ENCODE measurements around a stretch of chr3.

DNA sequence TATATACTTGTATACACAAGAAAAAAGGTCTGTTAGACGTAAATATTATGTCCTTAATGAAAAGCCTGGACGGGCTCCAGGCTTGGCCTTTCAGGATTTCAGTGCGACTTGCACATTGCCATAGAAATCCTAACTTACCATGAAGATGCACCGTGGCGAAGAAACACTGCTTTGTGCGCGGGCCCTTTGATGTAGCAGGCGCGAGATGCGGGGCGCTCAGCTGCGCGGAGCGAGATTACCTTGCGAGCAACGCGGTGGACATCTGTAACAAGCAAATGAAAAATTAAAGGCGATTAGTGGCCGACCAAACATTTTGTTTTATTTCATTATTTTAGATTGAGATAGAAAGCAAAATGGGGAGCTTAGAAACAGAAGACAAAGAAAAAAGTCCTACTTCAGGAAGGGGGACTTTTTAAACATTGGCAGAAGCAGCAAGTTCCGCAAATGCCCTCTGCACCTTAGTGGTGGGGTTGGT is 17.7 kb downstream of the ZIC4 start:
- PRO-cap: no peak
- RRBS: no CpG with 5 or more reads among the region's 20 CpGs

GRCh38 chr3:147396377-147396899 is 9.9 kb downstream of the ZIC4 start:
- PRO-cap: no peak
- RRBS: 10% methylated on average over 16 of the region's 32 CpGs

DNA sequence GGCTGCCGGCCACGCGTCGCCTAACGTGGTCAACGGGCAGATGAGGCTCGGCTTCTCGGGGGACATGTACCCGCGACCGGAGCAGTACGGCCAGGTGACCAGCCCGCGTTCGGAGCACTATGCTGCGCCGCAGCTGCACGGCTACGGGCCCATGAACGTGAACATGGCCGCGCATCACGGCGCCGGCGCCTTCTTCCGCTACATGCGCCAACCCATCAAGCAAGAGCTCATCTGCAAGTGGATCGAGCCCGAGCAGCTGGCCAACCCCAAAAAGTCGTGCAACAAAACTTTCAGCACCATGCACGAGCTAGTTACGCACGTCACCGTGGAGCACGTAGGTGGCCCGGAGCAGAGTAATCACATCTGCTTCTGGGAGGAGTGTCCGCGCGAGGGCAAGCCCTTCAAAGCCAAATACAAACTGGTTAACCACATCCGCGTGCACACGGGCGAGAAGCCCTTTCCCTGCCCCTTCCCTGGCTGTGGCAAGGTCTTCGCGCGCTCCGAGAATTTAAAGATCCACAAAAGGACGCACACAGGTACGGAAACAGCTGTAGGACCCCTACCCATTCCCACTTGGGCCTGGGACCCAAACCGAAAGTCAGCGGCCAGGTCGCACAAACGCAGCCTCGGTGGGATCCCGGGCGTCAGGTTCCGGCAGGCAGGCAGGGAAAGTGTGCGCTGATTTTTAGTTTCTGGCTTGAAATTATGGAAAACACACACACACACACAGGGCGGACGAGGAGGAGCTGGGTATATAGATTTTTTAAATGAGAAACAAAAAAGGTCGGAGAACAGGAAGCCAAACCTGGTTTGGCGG is 1.6 kb downstream of the ZIC1 start:
- PRO-cap: no peak
- RRBS: 12% methylated on average over 21 of the region's 63 CpGs

GRCh38 chr3:147423213-147423538 is 14.0 kb downstream of the ZIC1 start:
- PRO-cap: no peak
- RRBS: 13% methylated on average over 4 of the region's 20 CpGs

DNA sequence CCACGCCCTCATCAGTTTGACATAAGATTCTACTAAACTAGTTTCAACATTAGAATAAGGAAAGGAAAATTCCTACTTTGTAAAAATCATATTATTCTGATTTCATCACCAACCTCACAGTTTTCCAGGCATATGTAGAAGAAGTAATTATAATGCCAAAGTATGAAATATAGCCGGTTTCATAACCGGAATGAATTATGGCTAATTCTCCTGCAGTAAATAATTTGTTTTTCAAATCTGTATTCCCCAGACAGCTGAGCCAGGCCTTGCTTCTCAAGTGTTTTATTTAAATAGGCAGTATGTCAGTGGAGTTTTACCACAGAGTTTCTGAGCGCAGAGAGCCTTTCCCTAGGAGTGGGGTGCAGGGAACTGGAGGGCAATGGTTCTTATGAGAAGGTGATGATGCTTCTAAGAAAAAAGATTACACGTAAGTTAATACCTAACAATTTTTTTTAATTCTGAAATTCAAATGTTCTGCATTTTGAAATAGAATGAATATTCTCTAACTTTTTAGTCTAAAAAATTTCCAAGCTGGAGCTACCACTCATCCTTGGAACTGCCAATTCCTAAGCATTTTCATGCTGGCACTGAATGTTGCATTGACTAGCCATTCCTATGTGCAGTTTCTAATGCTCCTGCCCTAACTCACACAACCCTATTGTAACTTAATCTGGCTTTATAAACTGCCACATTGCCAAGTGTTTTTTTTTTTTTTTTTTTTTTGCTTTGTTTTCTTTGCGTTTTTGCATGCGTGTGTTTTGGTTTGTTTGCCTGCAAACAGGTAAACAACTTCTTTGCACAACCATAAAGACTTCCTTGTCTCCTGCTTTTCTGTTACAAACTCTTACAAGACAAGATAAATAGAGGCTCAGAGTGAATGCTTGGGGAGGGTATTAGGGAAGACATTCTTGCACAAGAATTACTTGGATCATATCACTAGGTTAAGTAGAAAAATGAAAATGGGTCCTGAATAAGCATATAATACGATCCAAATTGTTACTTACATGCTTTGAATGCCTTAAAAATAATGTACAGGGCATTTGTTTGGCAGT is 8.4 kb upstream of the CPA3 start:
- PRO-cap: no peak
- RRBS: no CpG with 5 or more reads among the region's 8 CpGs

DNA sequence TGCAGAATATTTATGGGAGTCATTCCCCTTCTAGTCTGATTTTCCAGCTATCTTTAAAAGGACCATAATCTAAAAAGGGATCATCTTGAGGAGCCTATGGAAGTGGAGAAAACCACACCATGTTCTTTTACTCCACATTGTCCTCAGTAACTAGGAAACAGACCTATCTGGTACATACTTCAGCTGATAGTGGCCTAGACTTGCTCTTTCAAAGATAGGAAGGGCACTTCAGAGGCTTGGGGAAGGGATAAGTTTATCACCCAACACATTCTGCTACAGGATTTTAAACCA is 35.5 kb downstream of the CP start:
- PRO-cap: no peak

DNA sequence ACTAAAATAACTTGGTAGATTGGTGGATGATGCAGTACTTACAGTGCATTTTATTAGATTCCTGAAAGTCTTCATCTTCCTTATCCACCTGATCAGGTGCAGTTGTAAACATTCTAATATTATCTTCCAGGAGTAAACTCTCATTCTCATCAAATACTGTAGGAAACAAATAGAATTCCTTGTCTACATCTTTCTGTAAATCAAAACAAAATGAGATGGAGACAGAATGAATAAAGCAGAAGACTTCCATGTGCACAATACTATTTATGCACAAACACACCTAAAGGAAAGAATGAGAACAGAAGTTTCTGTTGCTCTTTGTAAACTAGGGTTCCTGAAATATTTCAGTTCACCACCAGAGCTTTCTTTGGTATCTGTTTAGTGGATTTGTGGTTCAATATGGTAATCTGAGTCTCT is 33.6 kb downstream of the CP start:
- PRO-cap: no peak

DNA sequence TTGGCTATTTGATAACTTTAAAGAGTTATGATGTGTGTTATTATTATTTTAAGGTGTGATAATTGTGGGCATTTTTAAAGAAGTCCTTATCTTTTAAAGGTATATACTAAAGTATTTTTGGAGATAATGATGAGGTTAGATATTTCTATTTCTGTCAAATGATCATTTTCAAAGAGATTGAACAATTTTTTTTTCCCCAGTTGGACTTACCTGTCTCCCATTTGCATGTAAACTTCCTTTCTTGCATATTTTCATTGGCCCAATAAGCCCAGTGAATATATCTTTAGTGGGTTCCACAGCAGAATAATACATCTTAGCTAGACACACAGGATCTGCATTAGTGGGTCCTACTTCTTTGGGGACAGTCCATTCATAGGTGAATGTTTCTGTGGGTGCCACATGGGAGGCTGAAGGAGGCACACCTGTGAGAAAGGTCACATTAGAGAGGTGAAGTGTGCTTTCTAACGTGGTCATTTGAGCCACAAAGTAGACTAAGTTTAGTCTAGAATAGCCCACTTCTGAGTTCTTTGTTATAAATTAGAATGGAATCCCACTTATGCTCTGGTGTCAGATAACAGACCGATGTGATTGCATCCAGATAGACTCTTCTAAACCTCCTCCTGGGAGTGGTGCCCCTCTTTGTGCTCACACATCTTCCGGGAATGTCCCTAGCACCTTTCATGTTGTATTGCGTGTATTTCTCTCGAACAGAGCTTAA is 23.3 kb downstream of the CP start:
- PRO-cap: no peak
- RRBS: 86% methylated on average over 2 of the region's 5 CpGs

- PRO-cap: unidirectional peak, plus-strand start at chr3:149466409
- RRBS: no CpG with 5 or more reads among the region's 3 CpGs
These were observed 8.4 kb upstream of the TM4SF4 start for GRCh38 chr3:149466184-149466487.

GRCh38 chr3:149531417-149532048 is 57.0 kb downstream of the TM4SF4 start:
- PRO-cap: no peak
- RRBS: no CpG with 5 or more reads among the region's 6 CpGs

DNA sequence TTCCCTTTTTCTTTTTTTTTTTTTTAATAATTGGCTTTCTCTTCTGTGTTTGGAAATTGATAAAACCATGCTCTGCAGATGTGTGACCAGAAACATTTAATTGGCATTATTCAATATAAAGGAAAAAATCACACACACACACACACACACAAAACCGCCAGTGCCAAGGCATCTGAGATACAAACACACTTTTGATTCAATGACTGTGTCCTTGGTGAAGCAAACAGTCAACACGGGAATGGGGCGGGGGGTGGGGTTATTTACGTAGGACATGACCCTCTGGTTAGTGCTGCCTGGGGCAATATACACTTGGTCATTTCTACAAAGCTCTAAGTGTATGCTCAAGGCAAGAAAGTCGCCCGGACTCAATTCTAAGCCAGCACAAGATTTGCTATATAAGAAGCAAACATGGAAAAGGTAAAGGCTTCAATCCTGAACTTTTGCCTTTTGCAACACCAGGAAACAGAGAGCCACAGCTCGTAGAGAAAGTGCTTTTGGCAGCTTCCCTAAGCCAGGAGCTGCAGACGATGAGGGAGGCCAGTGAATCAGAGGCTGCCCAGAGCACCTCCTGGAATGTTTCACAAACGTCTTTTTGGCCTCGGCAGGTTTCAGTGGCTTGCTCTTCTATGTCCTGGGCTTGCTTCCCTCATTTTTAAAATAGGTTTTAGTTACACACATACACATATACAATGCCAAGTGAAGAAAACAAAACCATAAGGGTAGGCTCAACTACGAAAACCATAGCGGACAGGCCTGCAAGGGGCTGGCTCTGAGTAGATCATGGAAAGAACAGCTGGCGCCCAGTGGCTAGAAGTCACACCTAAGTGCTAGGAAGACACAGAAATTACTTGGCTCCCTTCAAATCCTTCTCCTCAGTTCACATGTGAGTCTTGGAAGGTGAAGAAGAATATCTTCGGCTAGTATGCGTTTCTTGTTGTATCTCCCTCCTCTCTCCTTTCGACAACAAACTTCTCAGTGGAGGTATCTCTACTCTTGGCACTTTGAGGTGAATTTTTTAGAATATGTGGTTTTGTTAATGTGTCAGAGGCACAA is 73.6 kb downstream of the TM4SF4 start:
- PRO-cap: no peak
- RRBS: no CpG with 5 or more reads among the region's 16 CpGs

DNA sequence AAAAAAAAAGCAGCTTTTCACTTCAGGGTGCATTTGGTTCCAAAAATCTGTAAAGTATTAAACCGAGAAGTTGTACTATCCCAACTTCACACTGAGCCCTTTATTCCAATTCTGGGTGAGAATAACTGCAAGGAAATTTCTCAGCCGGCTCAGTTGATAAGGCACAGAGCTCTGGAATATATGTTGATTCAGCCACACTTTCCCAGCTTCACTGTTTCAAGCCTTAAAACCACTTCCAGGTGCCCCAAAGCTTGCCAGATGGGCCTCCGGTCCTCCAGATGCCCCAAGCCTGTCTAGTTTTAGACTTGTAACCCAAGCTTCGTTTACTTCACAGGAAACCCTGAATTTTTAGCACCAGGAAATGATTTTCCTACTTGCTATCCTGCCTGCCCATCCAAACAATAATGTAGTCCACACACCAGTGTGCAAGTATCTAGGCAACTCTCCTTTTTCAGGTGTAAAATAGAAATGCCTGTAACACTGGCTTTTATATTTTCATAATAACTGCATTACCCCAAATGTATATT is 79.6 kb downstream of the TM4SF4 start:
- PRO-cap: no peak
- RRBS: 8% methylated on average over 2 of the region's 4 CpGs

- PRO-cap: no peak
- RRBS: no CpG with 5 or more reads among the region's 2 CpGs
These were observed 67.2 kb downstream of the WWTR1 start for GRCh38 chr3:149590643-149591058.

DNA sequence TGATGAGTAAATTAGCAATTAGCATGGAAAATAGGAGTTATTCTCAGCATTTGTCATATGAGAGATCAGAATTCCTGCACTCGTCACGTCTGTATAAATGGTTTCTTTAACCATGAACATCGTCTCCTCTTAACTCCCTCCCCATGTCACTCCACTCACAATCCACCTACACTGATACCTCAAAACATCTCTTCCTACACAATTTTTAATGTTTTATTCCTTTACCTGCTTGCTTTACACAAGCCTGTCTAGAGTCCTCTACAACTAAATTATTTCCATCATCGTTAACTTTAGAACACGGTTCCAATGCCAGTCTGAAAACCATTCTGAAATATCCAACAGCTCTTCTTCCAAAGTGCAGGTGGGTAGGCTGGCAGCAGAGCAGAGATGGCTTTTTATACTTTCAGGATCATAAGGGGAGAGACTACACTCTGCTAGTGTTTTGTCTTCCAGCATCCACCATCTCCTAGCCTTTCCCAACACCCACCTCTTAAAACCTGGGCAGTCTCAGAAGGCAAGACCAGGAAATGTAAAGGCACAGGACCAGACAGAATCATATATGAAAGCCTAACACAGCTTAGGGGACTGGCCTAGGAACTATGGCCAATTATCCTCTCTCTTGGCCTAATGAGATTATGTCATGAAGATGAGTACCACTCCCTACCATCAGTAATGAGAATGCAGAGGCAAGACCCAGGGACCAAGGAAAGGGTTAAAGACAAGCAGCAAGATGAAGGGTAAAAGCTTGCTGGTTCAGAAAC is 45.0 kb downstream of the WWTR1 start:
- PRO-cap: no peak
- RRBS: no CpG with 5 or more reads among the region's 5 CpGs

GRCh38 chr3:149656197-149656395 is 1.7 kb downstream of the WWTR1 start:
- PRO-cap: no peak
- RRBS: no CpG with 5 or more reads among the region's 1 CpG

GRCh38 chr3:149816768-149817551 is 3.9 kb downstream of the RNF13 start:
- PRO-cap: no peak
- RRBS: no CpG with 5 or more reads among the region's 4 CpGs

DNA sequence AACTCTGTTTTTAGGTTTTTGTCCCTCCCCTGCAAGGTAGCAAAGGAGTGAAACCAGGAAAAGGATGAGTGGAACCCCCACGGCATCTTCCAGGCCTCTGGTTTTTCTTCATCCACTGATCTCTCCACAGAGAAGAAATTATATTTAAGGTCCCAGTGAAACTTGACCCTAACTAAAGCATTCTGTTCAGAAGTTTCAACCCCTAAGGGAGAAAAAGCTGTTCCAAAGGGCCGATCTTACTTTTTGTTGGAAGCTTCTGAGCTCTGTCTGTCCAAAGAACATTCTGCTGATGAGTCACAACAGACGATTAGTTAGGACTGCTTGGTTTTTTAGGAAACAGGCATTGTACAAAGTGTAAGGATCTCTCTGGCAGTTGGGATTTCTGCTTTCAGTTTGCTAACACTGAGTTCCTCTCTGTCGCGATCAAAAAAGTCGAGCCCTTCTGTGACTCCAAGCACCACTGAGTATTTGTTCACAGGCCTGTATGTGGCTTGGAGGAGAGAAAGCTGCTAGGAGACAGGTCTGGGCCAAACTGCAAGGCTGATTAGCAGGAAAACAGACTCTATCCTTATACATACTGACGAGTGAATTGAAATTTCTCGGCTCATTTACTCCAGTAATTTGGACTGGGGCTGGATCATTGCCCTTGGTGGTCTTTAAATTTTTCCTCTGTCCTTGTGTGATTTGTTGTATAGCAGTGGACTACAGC is 91.8 kb upstream of the PFN2 start:
- PRO-cap: bidirectional peak, plus-strand start at position 376 of the sequence, minus-strand start at position 117 of the sequence
- RRBS: no CpG with 5 or more reads among the region's 8 CpGs

DNA sequence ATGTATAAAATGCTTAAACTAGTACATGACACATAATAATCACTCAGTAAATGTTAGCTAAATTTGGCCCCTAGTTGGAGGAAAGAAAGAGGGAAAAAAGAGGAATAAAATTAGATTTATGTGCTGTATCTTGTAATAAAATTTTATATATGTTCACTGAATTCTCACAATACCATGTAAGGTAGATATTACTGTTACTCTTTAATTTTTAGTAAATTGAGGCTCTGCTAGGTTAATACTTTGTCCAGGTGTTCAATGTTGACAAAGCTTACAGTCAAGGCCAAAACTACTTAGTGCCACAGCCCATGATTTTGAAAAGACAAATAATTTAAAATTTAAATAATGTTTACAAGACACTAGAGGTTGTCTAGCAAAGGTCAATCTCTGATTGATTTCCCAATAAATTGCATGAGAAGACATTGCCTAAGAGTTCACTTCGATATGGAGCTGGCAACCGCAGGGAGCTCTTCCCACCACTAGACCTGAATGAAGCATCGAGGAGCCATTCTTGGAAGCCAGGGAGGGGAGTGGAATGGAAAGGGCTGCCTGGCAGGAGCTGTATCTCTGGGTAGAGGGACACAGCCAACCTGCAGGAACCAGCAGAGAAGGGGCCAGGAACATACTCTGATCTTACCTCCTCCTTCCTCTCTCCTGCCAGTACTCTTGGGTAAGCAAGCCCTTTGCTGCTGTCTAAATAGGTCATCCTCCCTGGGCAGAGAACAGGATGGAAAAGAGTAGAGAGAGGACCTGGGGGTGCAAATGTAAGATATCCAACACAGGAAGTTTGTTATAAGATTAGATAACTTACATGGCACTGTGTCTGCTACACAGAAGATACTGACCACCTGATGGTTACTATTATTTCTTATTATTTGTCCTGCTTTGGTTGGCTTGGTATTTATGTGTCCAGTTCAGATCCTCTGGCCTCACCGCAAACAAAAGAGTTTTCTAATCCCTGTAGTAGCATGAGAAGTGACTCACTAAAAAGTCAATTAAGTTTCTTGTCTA is 157.0 kb upstream of the TSC22D2 start:
- PRO-cap: no peak
- RRBS: no CpG with 5 or more reads among the region's 4 CpGs

GRCh38 chr3:150348502-150348919 is 59.6 kb upstream of the TSC22D2 start:
- PRO-cap: no peak
- RRBS: no CpG with 5 or more reads among the region's 6 CpGs

- PRO-cap: no peak
- RRBS: no CpG with 5 or more reads among the region's 6 CpGs
These were observed 38.0 kb upstream of the TSC22D2 start for GRCh38 chr3:150369855-150370716.

All from kidney (tissue), 2 donors.